Omental fat pad (tissue), 4 donors: ENCODE results near the genes FAM47A and LANCL3.

DNA sequence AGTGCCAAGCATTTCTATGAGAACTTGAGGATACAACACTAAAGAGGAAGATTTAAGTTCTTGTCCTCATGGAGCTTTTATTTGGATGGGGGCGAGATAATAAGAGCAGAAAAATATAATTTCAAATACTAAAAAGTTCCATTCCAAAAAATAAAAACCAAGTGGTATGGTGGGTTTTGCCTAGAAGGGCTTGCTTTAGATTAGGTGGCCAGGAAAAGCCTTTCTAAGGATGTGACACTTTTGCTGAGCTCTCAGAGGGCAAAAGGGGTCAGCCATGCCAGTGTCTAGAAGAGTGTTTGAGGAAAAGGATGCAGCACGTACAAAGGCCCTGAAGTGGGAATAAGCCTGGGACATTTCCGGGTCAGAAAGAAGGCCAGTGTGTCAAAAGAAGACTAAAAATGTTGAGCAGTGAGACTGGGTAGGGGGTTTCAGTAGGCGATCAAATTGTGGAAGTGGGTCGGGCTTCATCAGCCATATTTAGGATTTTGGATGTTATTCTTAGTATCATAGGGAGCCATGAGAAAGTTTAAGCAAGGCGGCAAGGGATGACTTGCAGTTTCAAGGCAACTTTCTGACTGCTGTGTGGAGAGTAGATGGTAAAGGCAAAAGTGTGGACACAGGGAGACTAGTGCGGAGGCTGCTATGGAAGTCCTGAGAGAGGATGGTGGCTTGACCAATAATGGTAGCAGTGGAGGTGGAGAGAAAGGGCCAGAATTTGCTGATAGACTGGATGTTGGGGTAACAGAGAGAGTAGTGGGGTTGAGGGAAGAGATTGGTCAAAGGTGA lies 15.2 kb downstream of the GK start:
- PRO-cap: no peak
- RAMPAGE, long total RNA, 4 experiments: no peak in any of the 4 experiments

- PRO-cap: no peak
- RAMPAGE, long total RNA, 4 experiments: no peak in any of the 4 experiments
Measured at GRCh38 chrX:31507994-31508621, 436.3 kb upstream of the FTHL17 start.

DNA sequence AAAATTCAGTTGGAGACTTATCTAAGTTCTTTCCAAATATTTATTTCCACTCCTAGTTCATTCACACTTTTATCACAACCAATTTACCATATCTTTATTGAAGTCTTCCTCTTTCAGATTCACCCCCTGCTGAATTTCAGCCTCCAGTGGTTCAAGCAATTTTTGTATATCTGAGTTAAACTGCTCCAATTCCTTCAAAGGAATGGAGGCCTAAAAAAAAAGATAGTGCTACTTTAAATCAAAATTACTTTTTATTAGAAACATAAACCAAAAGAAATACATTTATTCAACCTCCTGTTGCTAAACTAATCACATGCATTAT lies 863.1 kb downstream of the DMD start:
- PRO-cap: no peak
- RAMPAGE, long total RNA, 4 experiments: no peak in any of the 4 experiments

DNA sequence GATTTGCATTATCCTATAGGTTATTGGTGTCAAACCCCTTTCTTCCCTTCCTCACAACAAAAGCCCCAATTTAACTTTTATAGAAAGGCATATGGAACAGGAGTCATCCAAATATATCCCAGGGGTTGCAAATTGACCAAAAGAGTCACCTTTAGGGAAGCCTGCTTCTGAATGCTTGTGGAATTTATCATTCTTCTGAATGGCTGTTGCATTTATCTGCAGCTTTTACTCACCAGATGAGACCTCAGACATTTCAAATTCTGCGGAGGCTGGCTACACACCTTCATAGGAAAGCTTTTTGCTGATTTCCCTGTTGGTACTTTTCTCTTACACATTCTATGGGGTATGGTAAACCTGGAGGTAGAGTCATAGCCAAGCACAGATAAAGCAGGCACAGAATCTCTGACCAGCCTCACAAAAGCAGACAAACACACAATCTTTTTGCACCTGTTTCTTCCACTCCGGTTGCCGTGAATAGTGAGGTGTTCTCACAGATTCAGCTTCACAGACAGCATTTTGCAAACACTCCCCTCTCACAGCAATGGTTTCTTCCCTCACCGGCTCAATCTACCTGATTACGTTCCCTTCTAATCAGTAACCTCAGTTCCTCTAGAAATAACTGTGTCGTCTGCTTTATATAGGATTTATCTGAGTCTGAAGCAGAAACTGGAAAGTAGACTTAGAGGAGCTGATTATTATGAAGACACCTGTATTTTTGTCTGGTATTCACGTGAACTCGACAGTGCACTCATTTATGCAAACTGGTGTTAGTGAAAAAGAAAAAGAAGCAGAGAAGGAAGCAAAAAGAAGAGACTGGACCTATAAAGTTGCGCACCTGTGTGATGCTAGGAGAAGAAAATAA lies 83.2 kb downstream of the DMD start:
- PRO-cap: no peak
- RAMPAGE, long total RNA, 4 experiments: no peak in any of the 4 experiments

DNA sequence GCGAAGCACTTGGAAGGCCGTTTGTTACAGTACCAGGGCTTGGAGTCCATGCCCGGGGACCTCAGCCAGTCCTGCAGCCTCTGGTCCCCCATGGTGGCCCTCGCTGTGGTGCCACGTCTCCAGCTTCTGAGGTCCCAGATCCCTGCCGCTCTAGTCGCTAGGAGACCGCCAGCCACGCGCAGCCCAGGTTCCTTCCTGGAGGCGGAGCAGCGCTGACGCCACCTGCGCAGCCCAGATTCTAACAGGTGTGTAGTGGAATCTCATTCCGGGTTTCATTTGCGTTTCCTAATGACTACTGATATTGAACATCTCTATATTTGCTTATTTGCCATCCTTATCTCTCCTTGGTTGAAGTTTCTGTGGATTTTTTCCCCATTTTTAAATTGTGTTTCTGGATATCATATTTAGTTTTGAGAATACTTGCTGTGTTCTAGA lies at the start of gene FAM47A:
Gene FAM47A, minus strand, starts transcription at position 128 of the 435 bp plus-strand sequence.
- PRO-cap: no peak
- RAMPAGE, long total RNA, 4 experiments: no peak in any of the 4 experiments

DNA sequence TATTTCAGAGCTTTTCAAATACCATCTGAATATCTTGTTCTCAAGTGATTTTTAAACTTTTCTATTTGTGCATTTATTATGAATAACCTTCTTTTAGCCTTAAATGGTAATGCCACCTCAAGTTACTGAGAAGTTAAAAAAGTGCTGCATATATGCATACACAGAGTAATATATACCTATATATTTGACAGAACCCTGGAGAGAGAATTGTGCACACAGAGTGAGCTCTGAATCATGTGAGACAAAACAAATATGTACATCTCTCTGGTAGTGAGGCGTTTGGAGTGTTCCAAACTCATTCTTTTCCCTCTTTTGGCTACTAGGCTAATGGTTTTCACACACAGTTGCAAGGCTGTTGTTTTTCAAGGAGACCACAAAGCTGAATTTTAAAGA lies 46.0 kb downstream of the CFAP47 start:
- PRO-cap: no peak
- RAMPAGE, long total RNA, 4 experiments: no peak in any of the 4 experiments

DNA sequence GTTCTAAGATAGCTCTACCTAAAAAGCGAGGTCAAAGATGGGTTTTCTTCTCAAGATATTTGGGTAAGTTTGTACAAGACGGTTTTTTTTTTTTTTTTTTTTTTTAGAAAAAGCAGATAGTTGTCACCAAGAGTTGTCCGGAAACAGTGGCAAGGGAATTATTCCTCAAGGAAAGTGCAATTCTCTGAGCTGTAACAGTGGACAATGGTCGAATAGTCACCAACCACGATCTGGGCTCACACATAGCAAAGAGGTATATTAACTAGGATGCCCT lies 650 bp upstream of the PRRG1 start:
- PRO-cap: no peak
- RAMPAGE, long total RNA, 4 experiments: no peak in any of the 4 experiments

DNA sequence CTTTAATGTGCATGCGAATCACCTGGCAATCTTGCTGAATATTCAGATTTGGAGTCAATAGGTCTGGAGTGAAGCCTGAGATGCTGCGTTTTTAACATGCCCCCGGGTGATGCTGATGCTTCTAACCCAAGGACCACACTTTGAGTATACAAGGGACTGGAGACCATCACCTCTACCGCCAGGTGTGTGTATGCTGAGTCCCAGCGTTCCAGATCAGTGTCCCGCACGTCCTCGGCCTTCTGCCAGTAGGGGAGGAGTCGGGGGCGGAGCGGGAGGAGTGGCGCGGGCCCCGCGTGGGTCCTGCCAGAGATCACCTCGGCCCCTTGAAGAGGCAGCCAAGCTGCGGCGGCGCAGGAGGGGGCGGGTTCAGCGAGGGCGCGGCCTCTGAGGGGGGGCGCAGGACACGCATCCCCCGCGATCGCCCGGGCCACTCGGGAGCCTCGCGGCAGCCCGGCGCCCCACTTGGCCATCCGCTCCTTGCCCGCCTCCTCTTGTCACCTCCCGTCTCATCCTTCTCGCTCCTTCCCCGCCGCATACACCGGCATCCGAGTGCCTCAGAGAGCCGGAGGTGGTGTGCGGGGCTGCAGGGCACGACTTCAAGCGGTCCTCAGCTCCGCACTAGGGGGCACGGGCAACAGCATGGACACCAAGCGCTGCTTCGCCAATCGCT lies at the start of gene LANCL3:
Gene LANCL3, plus strand, starts transcription at position 430 of the 670 bp plus-strand sequence.
- PRO-cap: no peak
- RAMPAGE, long total RNA, 4 experiments: no peak in any of the 4 experiments

- PRO-cap: no peak
- RAMPAGE, long total RNA, 4 experiments: no peak in any of the 4 experiments
Measured at GRCh38 chrX:37573225-37573476, 1.7 kb downstream of the LANCL3 start.

GRCh38 chrX:37786581-37786913 lies 6.7 kb downstream of the CYBB start:
- PRO-cap: no peak
- RAMPAGE, long total RNA, 4 experiments: no peak in any of the 4 experiments

DNA sequence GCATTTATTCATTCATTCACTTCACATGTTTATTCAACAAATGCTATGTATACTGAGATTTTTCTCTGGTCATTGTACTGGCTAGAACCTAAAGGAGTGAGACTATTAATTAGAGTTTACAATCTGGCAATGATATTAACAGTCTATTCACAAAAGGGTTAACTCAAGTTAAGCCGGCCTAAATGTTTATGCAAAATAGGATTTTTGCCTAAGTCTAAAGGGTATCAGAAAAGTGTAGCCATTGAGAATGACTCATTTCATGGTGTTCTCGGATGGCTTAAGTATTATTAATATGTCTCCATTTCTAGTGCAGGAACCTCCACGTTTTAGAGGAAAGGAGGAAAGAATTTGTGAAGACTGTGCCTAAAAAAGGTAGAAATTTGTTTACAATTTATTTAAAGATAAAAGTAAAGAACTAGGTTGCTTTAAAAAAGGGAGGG lies 29.8 kb downstream of the DYNLT3 start:
- PRO-cap: no peak
- RAMPAGE, long total RNA, 4 experiments: no peak in any of the 4 experiments

GRCh38 chrX:38347235-38347598 lies 5.2 kb upstream of the OTC start:
- PRO-cap: no peak
- RAMPAGE, long total RNA, 4 experiments: no peak in any of the 4 experiments

DNA sequence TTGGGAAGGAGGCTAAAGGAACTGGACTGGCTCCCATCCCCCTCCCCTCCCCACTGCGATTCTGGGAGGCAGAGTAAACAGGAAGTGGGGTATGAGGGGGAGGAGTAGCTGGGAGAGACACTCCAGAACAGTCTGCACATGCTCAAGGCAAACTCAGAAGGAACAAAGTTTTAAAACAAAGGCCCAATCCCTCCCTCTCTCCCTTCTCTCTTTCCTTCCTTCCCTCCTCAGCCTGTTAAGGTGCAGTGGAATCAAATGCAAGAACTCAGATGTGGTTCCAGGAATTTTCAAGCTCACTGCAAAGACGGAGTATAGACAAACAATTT lies 15.8 kb downstream of the MID1IP1 start:
- PRO-cap: no peak
- RAMPAGE, long total RNA, 4 experiments: no peak in any of the 4 experiments

DNA sequence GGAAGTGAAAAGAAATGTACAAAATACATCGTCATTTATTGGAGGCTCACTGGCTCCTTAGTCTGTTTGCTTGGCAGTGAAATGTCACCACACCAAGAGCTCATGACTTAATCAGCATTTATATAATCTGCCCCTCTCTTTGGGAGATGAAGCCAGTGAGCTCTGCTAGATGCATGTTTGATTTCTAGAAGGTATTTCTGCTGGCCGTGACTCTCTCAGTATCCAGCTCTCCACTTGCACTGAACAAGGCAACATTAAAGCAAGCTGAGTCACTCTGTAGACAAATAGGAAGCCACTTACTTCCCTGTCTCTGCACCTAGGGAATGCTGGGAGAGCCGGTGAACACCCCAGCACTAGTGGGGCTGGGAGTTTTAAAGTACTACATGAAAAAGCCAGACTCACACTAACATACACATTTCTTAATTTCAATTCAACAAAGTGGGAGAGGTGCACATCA lies 79.2 kb downstream of the MID1IP1 start:
- PRO-cap: no peak
- RAMPAGE, long total RNA, 4 experiments: no peak in any of the 4 experiments

DNA sequence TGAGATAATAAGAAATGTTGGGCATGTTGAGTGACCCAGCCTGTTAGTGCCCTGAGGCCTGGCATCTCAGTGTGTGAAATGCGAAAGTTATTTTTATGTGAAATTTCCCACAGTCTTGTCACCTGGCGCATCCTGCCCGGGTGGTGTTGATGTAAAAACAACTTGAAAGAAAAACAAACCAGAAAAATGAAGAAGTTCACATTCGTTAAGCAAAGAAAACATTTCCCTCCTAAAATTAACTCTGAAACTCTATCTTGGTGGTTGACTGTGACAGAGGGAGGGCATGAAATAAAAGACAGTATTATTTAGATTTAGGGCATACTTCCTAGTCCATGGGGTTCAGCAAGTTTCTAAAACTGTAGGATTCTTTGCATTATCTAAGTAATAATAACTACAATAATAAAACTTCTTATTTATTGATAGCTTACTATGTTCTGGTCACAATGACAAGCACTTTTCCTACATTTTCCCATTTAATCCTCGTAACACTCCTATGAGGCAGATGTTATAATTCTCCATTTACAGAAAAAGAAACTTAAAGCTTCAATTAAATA lies 495.4 kb downstream of the MID1IP1 start:
- PRO-cap: no peak
- RAMPAGE, long total RNA, 4 experiments: no peak in any of the 4 experiments

GRCh38 chrX:39477489-39478262 lies 620.1 kb downstream of the BCOR start:
- PRO-cap: no peak
- RAMPAGE, long total RNA, 4 experiments: no peak in any of the 4 experiments

DNA sequence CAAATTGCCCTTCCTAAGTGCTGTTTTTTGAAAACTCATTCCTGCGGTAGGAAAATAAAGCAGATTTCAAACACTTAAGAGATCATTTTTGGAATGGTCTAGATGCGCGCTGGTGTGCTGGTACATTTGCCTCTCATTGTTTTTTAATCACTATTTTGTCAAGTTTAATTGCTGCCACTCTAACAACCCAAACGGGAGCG lies 520.1 kb downstream of the BCOR start:
- PRO-cap: no peak
- RAMPAGE, long total RNA, 4 experiments: no peak in any of the 4 experiments

DNA sequence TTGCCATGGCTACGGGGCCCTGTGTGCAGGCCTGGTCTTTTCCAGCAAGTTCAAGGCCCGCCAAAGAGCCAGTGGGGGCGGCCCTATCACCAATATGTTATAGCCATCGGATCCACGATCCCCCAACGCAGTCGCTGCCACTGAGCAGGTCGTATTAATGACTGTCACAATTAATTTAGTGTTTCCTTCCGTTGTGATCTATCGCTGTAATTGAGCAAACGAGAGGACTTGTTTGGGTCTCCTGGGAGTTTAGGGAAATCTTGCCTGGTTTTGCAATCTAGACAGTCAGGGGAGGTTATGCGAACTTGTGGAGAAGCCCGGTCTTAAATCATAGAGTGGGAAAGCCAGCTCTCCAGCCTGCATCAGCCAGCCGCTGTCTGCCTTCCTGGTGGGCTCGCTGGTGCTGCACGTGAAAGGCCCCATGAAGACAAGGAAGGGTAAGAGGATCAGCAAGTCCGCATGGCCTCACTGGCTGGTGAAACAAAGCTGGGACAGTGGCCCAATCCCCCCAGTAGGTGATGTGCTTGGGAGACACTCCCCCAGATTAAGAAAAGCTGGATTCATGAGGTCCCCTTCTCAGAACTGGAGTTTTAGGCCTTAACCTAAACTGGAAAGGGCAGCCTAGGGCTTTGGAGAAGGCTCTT lies 452.2 kb downstream of the BCOR start:
- PRO-cap: no peak
- RAMPAGE, long total RNA, 4 experiments: no peak in any of the 4 experiments

DNA sequence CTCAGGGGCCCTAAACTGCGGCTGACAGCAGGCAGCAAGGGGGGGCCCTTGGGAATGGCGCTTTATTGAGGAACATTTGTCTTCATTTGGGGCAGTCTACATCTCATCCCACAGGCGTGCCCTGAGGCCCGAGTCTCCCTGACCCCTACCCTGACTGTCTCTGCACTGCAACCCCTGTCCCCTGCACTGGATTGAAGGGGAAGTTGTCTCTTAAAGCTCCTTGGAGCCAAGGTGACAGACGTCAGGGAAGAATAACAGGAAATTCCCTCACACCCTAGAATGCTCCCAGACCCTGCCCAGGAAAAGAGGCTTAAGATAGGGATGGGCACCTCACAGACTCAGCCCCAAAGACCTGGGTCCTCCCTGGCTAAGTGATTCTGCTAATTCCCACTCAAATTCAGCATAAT lies 410.1 kb downstream of the BCOR start:
- PRO-cap: no peak
- RAMPAGE, long total RNA, 4 experiments: no peak in any of the 4 experiments

- PRO-cap: no peak
- RAMPAGE, long total RNA, 4 experiments: no peak in any of the 4 experiments
Measured at GRCh38 chrX:39813576-39814367, 284.0 kb downstream of the BCOR start.